Kidney epithelial cell (primary cell): ENCODE measurements around a stretch of chr1.

GRCh38 chr1:233113581-233114108, 163.2 kb downstream of the NTPCR start:
- RAMPAGE, long total RNA, result no peak
- RRBS, result no CpG with 5 or more reads among the region's 5 CpGs

- RAMPAGE, long total RNA, result no peak
- RRBS, result no CpG with 5 or more reads among the region's 2 CpGs
Observed at GRCh38 chr1:233242888-233243168, 52.7 kb downstream of the PCNX2 start.

DNA sequence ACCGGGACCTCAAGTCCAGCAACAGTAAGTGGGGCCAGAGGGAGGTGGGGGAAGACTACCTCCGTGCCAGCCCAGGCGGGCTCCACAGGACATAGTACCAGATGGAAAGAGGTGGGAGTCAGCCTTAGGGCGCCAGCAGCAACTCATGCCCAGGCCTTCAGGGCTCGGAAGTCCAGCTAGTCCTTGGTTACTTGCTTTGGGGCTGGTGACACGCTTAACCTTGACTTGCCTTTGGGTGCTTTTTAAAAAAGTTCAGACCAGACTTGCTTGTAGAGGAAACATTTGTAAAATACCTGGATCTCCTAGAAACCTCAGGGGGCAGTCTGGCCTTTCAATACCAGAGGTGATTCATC, 1.3 kb downstream of the MAP3K21 start:
- RAMPAGE, long total RNA, result no peak
- RRBS, result no CpG with 5 or more reads among the region's 6 CpGs

GRCh38 chr1:233343279-233343651, 15.7 kb downstream of the MAP3K21 start:
- RAMPAGE, long total RNA, result no peak
- RRBS, result no CpG with 5 or more reads among the region's 1 CpG

DNA sequence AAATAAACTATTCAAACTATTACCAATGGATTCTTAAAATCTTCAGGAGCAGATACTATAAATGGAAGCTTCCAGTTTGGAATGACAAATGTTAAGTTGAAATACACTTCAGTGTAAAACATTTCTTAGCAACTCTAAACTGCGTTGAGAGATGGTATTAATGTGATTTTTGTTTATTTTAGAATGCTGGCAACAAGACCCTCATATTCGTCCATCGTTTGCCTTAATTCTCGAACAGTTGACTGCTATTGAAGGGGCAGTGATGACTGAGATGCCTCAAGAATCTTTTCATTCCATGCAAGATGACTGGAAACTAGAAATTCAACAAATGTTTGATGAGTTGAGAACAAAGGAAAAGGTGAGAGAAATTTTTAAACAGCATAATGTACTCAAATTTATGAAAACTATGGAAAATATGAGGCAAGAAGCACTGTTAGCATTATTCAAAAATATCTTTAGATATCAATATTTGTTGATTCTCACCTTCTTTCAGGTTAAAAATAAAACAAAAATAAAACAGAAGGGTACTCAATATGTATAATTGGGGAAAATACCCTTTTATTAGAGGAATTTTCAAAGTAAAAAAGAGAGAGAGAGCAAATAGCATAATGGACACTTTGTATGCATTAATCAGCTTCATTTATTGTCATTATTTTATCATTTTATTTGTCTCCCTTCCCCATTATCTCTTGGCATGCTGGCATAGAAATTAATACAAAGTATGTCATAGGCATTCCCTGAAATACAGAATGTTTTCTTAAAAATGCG, 27.3 kb downstream of the MAP3K21 start:
- RAMPAGE, long total RNA, result no peak
- RRBS, result no CpG with 5 or more reads among the region's 5 CpGs

DNA sequence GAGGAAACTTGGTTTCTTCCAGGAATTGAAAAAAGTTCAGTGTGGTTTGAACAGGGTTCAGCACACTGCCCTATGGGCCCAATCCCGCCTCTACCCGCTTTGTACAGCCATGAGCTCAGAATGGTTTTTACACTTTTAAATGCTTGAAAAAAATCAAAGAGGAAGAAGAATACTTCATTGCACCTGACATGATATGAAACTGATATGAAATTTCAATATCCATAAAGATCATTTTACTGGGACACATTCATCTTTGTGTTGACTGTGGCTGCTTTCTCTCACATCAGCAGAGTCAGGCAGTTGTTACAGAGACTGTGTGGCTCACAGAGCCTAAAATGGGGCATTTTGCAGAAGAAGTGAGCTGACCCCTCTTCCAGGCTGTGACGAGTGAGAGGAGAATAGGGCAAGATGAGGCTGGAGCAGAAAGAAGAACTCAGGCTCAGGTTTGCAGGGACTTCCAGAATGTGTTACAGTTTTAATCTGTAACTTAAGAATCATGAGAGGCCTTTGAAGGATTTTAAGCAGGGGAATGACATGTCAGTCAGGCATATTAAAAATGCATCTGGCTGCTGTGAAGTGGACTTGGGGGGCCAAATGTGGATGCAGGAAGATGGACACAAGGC, 42.1 kb downstream of the MAP3K21 start:
- RAMPAGE, long total RNA, result no peak
- RRBS, result no CpG with 5 or more reads among the region's 3 CpGs

DNA sequence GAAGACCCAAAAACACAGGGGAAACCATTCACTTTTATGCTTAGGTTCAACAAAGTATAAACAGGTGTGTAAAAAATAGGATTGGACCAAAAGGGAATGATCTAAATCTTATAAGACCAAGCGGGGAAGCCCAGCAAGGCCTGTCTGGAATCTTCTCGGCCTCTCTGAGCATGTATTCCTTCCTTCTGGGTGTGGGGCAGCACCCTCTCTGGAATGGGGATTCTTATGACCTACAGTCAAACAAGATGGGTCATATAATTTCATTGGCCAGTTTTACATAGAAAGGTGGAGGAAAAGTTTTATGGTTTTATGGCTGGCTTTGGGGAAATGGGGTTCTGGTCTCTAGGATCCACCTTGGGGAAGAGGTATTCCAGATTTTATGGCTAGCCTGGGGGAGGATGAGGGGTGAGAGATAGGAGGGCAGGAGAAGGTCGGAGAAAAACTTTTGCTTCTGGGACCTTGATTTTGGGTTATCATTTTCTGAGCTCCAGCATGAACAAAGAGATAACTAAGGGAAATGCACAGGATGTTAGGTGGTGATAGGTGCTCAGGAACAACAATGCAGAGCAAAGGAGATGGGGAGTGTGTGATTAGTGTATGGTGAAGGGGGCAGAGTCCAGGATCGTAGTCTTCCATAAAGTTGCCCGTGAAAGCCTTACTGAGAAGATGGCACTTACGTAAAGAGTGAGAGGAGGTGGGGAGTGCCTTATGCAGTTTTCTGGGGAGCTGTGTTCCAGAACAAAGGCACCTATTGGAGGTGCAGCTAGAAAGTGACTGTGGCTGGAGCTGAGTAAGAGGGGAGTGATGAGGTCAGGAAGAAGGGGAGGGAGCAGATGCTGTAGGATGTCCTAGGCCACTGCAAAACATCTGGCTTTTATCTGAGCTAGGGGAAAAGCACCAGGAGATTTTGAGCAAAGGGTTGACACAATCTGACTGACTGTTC, 11.5 kb downstream of the KCNK1 start:
- RAMPAGE, long total RNA, result no peak
- RRBS, result no CpG with 5 or more reads among the region's 6 CpGs

DNA sequence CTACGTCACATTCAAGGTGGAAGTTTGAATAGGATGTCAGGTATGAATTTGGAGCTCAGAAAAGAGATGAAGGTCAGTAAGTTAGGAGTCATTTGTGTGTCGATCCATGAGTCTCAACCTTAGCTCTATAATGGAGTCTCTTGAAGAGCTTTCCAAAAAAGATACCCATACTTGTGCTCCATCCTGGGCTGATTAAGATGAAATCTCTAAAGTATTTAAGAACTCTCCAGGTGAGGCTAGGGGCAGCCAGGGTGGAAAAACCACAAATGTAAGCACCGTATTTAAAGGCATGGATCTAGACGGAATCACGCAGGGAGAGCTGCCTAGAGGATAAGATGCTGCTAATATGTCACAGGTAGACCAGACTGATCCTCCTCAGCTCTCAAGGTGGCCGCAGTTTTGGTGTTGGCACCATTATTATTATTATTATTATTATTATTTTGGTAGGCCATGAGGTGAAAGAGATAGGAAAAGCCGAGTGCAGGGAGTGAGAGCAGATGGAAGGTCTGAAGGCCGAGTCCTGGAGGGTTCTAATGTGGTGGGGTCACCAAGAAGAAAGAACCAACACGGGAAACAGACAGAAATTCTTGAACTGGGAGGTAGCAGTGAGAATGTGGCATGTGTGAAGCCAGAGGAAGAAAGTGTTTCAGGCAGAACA, 32.3 kb downstream of the KCNK1 start:
- RAMPAGE, long total RNA, result no peak
- RRBS, result no CpG with 5 or more reads among the region's 9 CpGs

GRCh38 chr1:233724231-233724668, 110.3 kb downstream of the KCNK1 start:
- RAMPAGE, long total RNA, result no peak
- RRBS, result no CpG with 5 or more reads among the region's 11 CpGs

- RAMPAGE, long total RNA, result no peak
- RRBS, result no CpG with 5 or more reads among the region's 8 CpGs
Observed at GRCh38 chr1:234114768-234115075, 210.2 kb downstream of the SLC35F3 start.

GRCh38 chr1:234503497-234504137, 24.6 kb upstream of the TARBP1 start:
- RAMPAGE, long total RNA, result no peak
- RRBS, result no CpG with 5 or more reads among the region's 3 CpGs

DNA sequence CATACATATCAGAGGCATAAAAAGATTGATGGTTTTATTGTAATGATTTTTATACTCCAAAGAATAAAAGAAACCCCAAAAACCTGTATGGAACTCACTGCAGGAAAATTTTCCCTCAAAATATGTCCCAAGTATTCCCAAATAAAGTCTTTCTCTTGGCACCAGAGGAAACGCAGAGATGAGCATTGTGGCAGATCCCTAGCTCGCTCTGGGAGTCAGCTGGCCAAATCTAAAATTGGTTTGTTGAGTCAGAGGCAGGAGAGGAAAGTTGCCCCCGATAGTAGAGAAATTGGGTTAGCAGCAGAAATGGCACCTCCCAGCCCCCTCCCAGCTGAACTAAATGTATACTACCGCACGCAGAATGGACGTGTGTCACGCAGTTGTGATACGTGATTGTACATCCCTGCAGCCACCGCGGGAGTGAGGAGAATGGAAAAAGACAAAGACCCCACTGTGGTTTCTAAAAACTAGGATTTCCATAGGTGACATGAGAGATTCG, 39.9 kb upstream of the TARBP1 start:
- RAMPAGE, long total RNA, result no peak
- RRBS, result no CpG with 5 or more reads among the region's 11 CpGs

- RAMPAGE, long total RNA, result no peak
- RRBS, result no CpG with 5 or more reads among the region's 12 CpGs
Observed at GRCh38 chr1:234527902-234528562, 49.1 kb upstream of the TARBP1 start.

GRCh38 chr1:234545449-234546424, 64.2 kb downstream of the IRF2BP2 start:
- RAMPAGE, long total RNA, result no peak
- RRBS, result no CpG with 5 or more reads among the region's 17 CpGs

DNA sequence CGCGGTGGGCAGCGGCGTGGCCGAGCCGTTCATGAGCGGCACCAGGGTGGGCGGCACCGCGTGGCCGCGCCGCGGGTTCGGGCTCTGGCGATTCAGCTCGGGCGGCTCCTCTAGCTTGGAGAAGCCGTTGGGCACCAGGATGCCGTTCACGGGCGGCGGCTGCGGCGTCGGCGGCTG, 1.2 kb downstream of the IRF2BP2 start:
- RAMPAGE, long total RNA, result no peak
- RRBS, result no CpG with 5 or more reads among the region's 27 CpGs

GRCh38 chr1:234639240-234639543, 29.2 kb upstream of the IRF2BP2 start:
- RAMPAGE, long total RNA, result no peak
- RRBS, result no CpG with 5 or more reads among the region's 3 CpGs

DNA sequence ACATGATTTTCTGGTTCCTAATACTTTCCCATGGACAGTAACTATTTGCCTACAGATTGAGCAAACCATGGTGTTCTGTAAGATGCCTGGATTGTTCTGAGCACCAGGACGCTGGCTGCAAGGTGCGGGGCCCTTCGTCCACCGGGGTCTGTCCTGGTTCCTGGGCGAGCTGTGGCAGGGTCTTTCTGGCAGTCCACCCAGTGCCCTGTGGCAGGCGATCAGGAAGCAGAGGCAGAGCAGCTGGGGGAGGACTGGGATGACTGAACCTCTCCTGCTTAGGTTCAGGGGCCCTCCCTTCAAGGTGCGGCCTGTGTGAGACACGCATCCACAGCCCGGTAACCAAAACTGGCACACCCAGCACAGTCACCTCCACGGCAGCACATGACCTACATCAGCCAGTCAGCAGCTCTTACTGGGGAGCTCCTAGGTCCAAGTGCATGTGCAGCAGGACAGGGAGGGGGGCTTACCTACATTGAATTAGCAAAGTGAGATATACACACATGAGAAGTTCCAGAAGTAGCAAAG, 51.2 kb upstream of the IRF2BP2 start:
- RAMPAGE, long total RNA, result no peak
- RRBS, result no CpG with 5 or more reads among the region's 10 CpGs

GRCh38 chr1:234712956-234713502, 103.1 kb upstream of the IRF2BP2 start:
- RAMPAGE, long total RNA, result no peak
- RRBS, result no CpG with 5 or more reads among the region's 4 CpGs

DNA sequence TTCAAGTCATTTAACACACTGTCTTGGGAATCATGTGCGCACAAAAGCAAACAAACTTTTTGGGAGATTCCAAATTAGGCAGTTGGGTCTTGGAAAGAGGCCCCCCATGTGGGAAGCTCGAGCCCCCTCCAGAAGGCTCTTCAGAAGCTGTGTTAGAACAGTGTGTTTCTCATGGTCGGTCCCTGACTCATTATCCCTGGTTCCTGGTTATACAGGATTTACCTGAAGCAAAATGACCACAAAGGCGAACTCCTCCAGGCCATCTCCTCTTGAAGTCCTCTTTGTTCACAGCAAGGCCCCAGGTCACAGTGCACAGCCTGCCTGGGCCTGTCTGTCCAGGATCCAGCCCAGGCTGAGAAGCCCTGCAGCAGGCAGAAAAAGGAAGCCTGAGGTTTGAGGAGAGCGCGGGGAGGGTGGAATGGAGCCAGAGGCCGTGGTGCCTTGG, 136.7 kb upstream of the IRF2BP2 start:
- RAMPAGE, long total RNA, result no peak
- RRBS, result no CpG with 5 or more reads among the region's 7 CpGs

GRCh38 chr1:234770064-234770665, 160.2 kb upstream of the IRF2BP2 start:
- RAMPAGE, long total RNA, result no peak
- RRBS, result no CpG with 5 or more reads among the region's 18 CpGs